ENCODE results near the genes HTR4, ABLIM3 and AFAP1L1.

DNA sequence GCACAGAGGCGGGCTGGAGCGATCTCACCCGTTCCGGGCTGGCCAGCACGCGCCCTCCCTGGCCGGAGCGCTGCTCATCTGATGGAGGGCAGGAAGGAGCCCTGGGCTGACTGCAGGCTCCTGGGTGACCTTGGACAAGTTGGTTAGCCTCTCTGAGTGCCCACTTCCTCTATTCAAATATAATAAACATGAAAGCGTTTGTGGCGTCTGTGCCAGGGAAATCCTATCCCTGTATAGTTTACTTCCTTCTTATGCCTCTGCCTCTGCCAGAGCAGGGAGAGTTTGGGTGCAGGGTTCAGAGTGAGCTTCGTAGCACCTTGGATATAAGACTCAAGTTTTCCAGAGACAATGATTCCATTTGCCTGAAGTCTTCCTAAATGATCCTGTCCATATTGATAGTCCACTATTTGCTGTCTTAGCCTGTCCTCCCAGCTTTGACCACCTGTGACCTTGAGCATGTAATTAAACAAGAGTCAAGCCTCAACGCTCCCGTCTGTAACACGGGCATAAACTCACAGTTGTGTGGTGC lies at the start of gene HTR4:
Gene HTR4 (minus strand): TSS at position 80 of the 529 bp plus-strand sequence.
- CAGE, long polyA plus RNA, result no peak
- RRBS, result 5% methylated on average over 4 of the region's 14 CpGs

- CAGE, long polyA plus RNA, result no peak
- RRBS, result no CpG with 5 or more reads among the region's 8 CpGs
Observed at GRCh38 chr5:148665268-148665705, 11.0 kb upstream of the HTR4 start.

DNA sequence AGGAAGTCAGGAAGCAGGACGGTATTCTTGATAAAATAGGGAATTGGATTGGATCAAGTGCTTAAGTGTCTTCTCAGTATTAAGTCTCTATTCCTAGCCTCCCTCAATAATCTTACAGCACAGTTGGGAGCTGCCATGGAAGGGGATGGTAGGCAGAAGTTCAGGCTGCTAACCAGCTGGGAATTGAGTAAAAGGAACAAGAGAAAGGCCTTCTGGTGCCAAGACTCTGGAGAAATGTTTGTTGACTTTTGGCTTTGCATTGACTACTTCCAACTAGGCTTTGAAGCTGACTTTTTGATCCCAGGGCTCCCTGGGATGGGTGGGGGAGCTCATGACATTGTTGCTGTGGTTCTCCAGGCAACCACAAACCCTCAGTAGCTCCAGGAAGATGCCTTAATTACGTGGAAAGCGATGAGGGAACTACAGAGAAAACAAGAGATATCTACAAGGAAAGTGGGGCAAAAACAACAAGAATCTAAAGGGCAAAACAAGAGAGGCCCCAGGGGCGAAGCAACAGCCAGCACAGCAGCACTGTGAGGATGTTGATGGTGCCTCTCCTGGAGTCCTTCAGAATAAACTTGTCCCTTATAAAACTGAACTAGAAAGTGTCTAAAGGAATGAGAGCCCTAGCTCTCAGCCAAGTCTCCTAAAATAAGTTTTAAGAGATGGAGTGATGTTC lies 85.3 kb upstream of the HTR4 start:
- CAGE, long polyA plus RNA, result no peak
- RRBS, result no CpG with 5 or more reads among the region's 4 CpGs

DNA sequence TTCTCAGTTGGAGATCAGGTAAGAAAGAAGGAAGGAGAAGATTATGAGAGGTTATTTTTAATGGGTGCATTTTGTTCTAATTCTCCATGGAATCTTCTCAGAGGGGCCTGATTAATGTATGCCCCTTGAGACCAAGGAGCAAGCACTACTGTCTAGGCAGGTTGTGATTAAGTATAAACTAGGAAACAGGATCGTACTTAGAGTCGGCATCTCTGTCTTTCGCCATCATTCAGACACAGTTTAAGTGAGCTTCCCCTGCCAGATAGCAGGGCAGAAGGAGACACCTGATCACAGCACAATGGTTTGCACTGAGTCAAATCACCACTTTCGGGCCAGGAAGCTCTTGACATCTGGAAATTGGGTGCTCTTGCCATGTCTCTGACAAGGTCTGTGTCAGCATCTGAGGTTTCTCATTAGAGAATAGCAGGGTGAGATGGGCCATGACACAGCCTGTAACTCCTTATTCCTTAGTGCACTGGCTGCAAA lies 8.2 kb downstream of the ADRB2 start:
- CAGE, long polyA plus RNA, result no peak
- RRBS, result no CpG with 5 or more reads among the region's 4 CpGs

DNA sequence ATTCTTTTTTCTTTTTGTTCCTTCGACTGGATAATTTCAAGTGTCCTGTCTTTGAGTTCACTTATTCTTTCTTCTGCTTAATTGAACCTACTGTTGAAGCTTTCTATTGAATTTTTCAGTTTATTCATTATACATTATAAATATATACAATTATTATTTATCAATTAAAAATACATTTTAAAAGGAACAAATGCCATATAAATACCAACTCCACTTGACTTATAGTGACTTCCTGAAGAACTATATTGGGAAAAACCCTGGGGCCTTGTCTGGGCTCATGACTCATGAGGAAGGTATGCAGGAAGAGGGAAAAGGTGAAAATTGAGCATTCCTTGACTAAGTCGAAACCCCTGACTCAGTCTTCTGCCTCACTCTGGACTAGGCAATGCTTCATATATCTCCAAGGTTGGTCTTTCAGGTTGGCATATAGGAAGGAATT lies 78.6 kb downstream of the SH3TC2 start:
- CAGE, long polyA plus RNA, result no peak
- RRBS, result no CpG with 5 or more reads among the region's 2 CpGs

DNA sequence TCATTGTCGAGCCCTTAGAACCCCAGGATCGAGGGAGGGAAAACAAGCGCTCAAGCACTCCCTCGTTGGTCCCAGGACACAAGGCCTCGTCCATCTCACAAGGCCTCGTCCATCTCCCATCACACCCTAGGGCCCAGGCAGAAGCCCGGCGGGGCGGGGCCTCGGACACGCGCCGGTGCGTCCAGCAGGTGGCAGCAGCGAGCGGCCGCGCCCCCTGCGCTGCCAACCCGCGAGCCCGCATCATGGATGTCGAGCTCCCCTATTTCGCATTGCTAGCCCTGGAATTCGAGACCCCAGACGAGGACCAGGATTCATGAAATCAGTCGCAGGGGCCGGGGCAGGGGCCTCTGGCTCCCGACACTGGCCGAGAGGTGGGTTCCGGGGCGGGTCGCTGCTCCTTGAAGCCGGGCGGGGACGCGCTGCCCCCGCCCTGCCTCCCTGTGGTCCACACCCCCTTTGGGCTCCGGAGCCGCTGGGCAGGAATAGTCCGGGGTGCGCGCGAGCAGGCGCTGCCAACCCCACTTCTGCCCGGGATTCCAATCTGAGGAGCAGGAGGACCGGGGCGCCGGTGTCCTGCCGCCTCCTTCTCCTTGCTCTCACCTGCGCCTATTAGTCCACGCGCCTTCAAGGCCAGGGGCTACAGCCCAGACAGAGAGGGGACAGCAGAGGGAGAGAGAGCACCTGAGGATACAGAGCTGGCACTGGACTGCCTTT lies at the start of gene ABLIM3:
Gene ABLIM3 (plus strand): TSS at position 210 of the 714 bp plus-strand sequence.
- CAGE, long polyA plus RNA, result no peak
- RRBS, result 2% methylated on average over 16 of the region's 53 CpGs

- CAGE, long polyA plus RNA, result no peak
- RRBS, result no CpG with 5 or more reads among the region's 8 CpGs
Observed at GRCh38 chr5:149162351-149163024, 21.2 kb downstream of the ABLIM3 start.

GRCh38 chr5:149271451-149272269 lies at the start of gene AFAP1L1:
TSS of gene AFAP1L1 (plus strand) at chr5:149271859.
- CAGE, long polyA plus RNA, result no peak
- RRBS, result under 1% methylated on average over 30 of the region's 96 CpGs

GRCh38 chr5:149304230-149304867 lies 32.7 kb downstream of the AFAP1L1 start:
- CAGE, long polyA plus RNA, result no peak
- RRBS, result no CpG with 5 or more reads among the region's 11 CpGs

- CAGE, long polyA plus RNA, result no peak
- RRBS, result no CpG with 5 or more reads among the region's 8 CpGs
Observed at GRCh38 chr5:149320625-149321542, 24.4 kb upstream of the GRPEL2 start.

- CAGE, long polyA plus RNA, result no peak
- RRBS, result no CpG with 5 or more reads among the region's 3 CpGs
Observed at GRCh38 chr5:149372246-149372522, 6.9 kb downstream of the IL17B start.

GRCh38 chr5:149378327-149378804 lies 726 bp downstream of the IL17B start:
- CAGE, long polyA plus RNA, result no peak
- RRBS, result no CpG with 5 or more reads among the region's 2 CpGs

DNA sequence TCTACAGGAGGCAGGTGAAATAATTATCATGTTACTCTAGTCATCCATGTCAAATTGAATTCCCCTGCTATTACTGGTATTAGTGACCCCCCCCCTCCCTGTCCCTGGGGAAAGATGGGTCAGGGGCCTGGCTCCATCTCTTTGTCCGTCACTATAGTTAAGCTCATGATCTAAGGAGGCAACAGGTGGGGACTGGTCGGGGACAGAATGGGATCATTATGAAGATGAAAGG lies 11.0 kb upstream of the IL17B start:
- CAGE, long polyA plus RNA, result no peak
- RRBS, result no CpG with 5 or more reads among the region's 2 CpGs

DNA sequence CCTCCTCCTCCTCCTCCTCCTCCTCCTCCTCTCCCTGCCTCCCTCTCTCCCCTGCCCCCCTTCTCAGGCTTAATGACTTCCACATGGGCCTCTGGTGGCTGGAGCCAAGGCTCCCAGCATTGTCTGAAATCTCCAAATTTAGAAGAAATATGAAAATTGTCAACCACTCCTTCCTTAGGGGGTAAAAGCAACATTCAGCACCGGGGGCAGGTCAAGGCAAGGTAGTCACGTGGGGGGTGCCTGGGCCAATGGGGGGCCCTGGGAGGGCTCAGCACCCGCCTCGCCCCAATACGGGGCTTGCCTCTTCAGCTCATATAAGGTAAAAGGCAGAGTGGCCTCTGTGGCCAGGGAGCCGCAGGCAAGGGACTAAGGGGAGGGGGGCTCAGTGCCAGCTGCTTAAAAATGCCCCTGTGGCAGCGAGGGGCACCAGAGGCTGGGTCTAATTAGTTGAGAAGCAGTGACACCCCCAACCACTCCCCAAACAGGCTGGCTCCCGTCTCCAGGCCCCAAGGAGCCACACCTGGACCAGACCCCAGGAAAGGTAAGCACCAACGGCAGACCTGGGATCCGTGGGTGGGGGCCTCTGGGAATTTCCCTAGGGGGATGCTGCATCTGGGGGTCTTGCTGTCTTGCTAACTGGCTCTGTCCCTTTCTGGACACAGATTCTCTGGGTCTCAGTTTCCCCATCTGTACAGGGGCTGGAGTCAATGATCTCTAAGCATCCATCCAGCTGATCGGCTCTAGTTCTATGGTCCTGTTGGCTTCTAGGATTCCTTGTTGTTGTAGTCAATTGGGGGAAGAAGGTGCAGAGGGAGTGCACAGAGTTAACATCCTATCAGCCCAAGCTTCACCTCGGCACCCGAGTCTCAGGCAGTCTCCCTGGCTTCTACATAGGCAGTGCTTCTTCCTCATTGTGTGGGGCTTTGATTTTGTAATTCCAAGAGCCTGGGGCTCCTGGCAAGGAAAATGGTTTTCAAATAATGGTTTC lies 27.7 kb upstream of the IL17B start:
- CAGE, long polyA plus RNA, result no peak
- RRBS, result no CpG with 5 or more reads among the region's 13 CpGs

GRCh38 chr5:149415079-149415869 lies 36.2 kb upstream of the IL17B start:
- CAGE, long polyA plus RNA, result no peak
- RRBS, result no CpG with 5 or more reads among the region's 7 CpGs

- CAGE, long polyA plus RNA, result no peak
- RRBS, result no CpG with 5 or more reads among the region's 7 CpGs
Observed at GRCh38 chr5:149486766-149487898, 64.1 kb downstream of the CSNK1A1 start.

DNA sequence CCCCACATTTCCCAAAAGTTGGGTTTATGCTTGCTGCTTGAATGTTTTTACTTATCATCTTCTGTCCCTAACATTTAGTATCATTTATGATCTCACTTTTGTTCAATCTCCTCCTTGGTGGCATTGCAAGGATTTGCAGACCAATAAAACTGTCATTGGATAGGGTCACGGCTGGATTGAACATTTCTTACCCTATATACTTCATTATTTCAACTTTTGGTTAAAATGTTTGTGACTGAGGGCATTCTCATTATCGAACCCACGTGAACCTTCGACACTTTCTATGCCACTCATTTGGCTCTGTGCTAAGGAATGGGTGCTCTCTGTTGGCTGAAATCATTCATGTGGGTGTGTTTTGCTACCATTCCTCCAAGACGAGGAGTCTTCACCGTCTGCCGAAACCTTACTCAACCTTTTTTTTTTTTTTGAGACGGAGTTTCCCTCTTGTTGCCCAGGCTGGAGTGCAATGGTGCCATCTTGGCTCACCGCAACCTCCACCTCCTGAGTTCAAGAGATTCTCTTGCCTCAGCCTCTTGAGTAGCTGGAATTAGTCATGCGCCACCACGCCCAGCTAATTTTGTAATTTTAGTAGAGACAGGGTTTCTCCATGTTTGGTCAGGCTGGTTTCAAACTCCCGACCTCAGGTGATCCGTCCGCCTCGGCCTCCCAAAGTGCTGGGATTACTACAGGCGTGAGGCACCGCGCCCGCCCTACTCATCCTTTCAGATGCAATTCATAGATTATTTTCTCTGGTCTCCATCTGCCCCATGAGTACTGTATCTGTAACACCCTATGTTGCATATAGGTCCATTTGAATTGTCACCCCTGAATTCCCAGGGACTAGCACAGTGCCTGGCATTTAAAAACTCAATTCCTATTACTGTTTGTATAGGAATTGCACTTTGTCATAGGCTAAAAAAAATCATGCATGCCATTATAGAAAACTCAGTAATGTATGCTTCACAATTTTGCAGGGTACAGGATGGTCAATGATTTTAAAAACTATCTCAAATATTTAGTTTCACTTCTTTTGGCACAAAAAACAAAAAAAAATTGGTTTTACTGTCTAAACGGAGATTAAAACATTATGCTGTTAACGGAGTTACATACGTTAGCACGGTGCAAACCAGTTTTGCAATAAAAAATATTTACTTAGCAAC lies 62.3 kb downstream of the CSNK1A1 start:
- CAGE, long polyA plus RNA, result no peak
- RRBS, result no CpG with 5 or more reads among the region's 23 CpGs

DNA sequence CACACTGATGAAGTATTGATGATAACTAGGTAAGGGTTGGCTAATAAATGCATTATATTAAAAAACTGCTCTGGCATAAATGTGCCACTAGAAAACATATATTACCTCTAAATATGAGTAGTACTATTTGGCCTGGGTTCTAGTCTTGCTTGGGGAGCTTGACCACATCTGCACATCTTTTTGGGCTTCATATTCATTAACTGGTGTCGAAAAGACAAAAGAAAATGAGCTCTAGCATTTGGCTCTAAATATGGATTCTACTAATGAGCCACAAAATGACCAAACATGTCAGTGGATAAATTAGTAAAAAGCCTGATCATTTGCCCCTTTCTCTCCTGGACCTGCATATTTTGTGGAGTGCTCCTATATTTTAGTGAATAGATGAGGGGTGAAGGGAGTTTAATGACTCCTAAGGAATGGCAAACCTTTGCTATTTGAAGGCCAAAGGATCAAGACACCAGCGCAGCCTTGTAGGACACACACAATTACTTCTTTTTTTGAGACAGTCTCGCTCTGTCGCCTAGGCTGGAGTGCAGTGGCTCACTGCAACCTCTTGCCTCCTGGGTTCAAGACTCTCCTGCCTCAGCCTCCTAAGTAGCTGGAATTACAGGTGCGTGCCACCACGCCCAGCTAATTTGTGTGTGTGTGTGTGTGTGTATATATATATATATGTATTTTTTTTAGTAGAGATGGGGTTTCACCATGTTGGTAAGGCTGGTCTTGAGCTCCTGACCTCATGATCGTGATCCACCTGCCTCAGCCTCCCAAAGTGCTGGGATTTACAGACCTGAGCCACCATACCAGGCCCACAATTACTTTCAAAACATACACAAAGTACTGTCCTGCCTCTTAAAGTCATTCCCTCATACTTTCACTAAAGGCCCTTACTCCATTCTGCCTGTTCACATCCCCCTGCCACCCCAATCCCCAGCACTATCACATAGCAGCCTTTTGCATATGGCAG lies 60.6 kb downstream of the CSNK1A1 start:
- CAGE, long polyA plus RNA, result no peak
- RRBS, result no CpG with 5 or more reads among the region's 7 CpGs

- CAGE, long polyA plus RNA, result no peak
- RRBS, result no CpG with 5 or more reads among the region's 12 CpGs
Observed at GRCh38 chr5:149492048-149493178, 58.8 kb downstream of the CSNK1A1 start.

- CAGE, long polyA plus RNA, result no peak
- RRBS, result no CpG with 5 or more reads among the region's 5 CpGs
Observed at GRCh38 chr5:149543151-149543634, 8.0 kb downstream of the CSNK1A1 start.